Peripheral blood mononuclear cell (primary cell): ENCODE data around the gene TMEM266.

GRCh38 chr15:76059500-76060439, at the start of gene TMEM266:
TMEM266 (plus strand) TSS chr15:76059985.
- PRO-cap, 8 experiments, result no peak in any of the 8 experiments

- PRO-cap, 8 experiments, result no peak in any of the 8 experiments
Measured at GRCh38 chr15:76178280-76178806, 118.6 kb downstream of the TMEM266 start.

- PRO-cap, 8 experiments, result no peak in any of the 8 experiments
Measured at GRCh38 chr15:76341092-76341752, 4.6 kb downstream of the ISL2 start.

- PRO-cap, 8 experiments, result no peak in any of the 8 experiments
Measured at GRCh38 chr15:76732877-76733610, 172.1 kb downstream of the SCAPER start.

GRCh38 chr15:76765315-76765991, 139.7 kb downstream of the SCAPER start:
- PRO-cap, 8 experiments, result no peak in any of the 8 experiments

DNA sequence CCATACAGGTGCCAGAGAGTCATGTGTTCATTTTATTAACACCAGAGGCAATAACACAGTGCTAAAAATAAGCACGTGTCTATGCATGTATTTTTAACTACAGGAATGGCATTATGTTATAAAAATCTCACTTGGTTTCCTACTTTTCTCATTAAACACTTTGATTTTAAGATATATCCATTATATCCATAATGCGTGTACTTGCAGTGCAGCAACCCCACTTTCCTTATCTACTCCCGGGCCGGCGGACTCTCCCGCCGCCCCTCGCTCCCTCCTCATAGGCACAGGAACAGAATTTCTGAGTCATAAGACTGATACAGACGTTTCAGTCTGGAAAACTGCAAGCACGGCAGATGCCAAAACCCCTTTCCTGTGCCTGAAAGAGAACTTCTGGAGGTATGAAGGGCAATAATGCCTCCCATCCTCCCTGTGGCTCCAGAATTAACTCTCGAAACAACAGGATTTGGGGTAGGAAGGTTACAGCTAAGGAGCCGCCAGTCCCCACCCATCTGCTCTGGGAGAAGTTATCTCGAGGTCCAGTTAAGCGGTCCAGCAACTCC, 22.3 kb upstream of the PSTPIP1 start:
- PRO-cap, 8 experiments, result no peak in any of the 8 experiments

- PRO-cap, 8 experiments, result no peak in any of the 8 experiments
Measured at GRCh38 chr15:76988407-76988997, 6.4 kb upstream of the PSTPIP1 start.

- PRO-cap, 8 experiments, result peak in 1 of 8 experiments; most common plus-strand start chr15:76998983 (in 1); most common minus-strand start chr15:76998891 (in 1)
Measured at GRCh38 chr15:76998678-76999169, 3.8 kb downstream of the PSTPIP1 start.

- PRO-cap, 8 experiments, result peak in 7 of 8 experiments; most common plus-strand start chr15:77003155 (in 2); most common minus-strand start chr15:77003130 (in 7)
Measured at GRCh38 chr15:77002877-77003527, 8.1 kb downstream of the PSTPIP1 start.

DNA sequence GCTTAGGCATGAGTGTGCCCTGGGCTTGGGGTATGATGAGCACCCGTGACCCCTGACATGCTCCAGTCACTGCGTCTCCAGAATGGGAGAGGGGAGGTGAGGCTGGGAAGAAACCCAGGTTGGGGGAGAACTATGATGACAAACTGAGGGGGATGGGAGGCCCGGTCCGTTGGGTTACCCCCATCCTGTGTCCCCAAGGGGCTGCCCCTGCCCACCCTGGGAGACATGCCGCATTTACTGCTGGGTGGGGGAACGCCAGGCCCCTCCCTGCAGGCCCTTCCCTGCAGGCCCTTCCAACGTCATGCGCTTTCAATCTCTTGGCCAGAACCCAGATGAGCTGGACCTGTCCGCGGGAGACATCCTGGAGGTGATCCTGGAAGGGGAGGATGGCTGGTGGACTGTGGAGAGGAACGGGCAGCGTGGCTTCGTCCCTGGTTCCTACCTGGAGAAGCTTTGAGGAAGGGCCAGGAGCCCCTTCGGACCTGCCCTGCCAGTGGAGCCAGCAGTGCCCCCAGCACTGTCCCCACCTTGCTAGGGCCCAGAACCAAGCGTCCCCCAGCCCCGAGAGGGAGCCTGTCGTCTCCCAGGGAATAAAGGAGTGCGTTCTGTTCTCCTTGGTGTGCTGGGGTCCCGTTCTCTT, 34.1 kb downstream of the TSPAN3 start:
- PRO-cap, 8 experiments, result peak in 3 of 8 experiments; most common plus-strand start position 144 of the sequence (in 3); most common minus-strand start position 78 of the sequence (in 1)

DNA sequence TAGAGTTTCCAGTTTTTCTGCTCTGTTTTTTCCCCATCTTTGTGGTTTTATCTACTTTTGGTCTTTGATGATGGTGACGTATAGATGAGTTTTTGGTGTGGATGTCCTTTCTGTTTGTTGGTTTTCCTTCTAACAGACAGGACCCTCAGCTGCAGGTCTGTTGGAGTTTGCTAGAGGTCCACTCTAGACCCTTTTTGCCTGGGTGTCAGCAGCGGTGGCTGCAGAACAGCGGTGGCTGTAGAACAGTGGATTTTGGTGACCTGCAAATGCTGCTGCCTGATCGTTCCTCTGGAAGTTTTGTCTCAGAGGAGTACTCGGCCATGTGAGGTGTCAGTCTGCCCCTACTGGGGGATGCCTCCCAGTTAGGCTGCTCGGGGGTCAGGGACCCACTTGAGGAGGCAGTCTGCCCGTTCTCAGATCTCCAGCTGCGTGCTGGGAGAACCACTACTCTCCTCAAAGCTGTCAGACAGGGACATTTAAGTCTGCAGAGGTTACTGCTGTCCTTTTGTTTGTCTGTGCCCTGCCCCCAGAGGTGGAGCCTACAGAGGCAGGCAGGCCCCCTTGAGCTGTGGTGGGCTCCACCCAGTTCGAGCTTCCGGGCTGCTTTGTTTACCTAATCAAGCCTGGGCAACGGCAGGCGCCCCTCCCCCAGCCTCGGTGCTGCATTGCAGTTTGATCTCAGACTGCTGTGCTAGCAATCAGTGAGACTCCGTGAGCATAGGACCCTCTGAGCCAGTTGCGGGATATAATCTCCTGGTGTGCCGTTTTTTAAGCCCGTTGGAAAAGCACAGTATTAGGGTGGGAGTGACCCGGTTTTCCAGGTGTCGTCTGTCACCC, 84.9 kb upstream of the TSPAN3 start:
- PRO-cap, 8 experiments, result no peak in any of the 8 experiments

GRCh38 chr15:77158103-77159075, 87.5 kb upstream of the TSPAN3 start:
- PRO-cap, 8 experiments, result no peak in any of the 8 experiments

DNA sequence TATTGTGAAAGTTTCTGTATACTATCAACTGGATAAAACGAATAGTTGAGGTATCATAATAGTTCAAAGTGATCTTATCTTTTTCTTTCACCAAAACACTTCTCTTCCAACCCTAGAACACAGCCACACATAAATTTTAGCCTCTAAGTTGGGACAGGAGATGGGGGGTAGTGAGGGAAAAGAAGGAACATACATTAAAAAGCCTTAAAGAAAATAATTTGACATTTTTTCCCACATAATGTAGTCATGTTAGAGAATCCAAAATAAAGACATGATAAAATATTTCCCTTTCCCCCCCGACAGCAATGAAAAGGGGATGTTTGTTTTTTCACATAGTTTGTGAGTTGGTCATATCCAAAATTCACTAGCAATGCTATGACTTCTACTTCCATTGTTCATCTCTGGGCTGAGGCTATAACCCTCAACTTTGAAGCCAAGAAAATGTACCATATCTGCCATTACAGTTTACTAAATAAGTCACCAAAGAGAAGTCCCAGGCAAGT, 1.7 kb downstream of the PEAK1 start:
- PRO-cap, 8 experiments, result no peak in any of the 8 experiments

DNA sequence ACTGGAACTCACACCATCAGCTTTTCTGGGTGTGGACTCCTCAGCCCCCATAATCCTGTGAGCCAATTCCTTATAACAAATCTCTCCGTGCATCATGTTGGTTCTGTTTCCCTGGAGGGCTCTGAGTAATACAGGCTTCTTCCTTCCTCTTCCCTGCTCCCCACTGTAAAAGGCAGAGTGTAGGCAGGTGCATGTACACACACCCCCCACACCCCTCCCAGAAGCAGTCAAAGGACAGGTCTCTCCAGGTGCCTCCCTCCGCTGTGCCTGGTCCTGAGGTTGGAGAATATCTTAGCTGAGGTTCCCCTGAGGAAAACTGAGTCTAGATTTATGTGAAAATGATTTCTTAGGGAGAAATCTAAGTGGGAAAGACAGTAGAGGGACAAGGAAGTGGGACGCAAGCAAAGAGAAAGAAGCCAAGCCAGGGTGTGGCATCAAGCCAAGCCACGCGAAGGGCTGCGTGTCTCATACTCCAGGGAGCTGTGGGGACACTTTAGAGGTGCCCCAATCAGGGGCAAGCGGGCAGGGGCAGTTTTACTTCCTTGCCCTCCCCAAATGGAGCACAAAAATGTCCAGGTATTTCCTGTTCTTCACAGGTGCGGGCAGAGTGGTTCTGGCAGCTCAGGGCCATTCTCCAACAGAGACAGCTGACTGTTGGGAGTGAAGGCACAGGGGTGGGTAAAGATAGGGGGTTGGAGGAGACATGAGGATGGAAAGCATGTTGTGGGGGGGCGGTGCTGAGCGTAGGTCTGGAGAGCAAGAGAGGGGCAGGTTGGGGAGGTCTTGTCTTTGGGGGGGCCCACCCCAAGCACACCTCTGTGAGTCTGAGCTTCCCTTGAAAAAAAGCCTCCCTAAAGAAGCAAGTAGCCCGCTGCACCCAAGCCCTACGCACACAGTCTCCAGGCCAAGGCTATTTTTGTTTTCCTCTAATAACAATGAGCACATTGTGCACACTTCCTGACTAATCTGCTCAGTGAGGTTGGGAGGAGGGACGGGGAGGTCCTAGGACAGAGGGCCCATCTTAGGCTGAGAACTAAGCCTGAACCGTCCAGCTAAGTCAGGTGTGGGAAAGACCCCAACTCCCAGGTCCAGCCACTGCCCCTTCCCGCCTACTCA, 86.8 kb downstream of the HMG20A start:
- PRO-cap, 8 experiments, result no peak in any of the 8 experiments

GRCh38 chr15:77528898-77529493, 103.7 kb downstream of the LINGO1 start:
- PRO-cap, 8 experiments, result no peak in any of the 8 experiments

DNA sequence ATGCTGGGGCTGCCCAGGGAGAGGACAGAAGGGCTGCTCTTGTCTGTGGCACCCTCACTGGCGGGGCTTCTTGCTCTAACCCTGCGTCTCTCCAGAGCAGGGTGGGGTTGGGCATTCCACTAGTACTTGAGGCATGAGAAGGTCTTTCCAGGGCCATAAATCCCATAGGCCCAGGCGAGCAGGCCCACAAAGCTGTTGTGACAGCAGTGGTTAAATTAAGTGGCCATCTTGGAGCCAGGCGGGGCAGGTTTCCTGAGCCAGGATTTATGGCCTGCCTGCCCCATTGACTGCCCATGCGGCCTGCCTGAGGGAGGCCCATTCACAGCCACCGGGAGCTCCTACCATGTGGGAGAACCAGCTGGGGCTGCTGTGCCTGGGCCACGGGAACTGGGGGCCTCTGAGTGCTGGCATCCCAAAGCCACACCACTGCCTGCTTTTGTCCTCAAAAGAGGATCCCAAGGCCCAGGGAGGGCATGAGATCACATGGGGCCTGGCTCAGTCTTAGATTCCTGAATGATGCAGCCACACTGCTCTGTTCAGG, 81.8 kb downstream of the LINGO1 start:
- PRO-cap, 8 experiments, result no peak in any of the 8 experiments

GRCh38 chr15:77819687-77820753, 187.3 kb upstream of the LINGO1 start:
- PRO-cap, 8 experiments, result no peak in any of the 8 experiments

DNA sequence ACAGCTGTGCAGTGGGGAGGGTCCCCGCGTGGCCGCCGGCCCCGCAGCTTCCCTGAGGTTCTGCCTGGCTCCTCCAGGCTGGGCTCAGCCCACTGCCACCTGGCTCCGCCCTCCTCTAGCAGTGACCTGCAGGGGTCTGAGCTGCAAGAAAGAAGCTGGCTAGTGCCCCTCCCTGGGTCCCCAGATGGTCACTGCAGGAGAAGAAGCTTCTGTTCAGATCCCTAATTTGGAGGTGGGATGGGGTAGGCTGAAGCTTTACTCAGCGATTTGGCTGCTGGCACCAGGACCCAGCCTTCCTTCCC, 90.3 kb downstream of the TBC1D2B start:
- PRO-cap, 8 experiments, result no peak in any of the 8 experiments

GRCh38 chr15:78012591-78013531, 64.7 kb downstream of the TBC1D2B start:
- PRO-cap, 8 experiments, result no peak in any of the 8 experiments

GRCh38 chr15:78046845-78047857, 30.4 kb downstream of the TBC1D2B start:
- PRO-cap, 8 experiments, result peak in 1 of 8 experiments; most common minus-strand start chr15:78047575 (in 1)